Esophagus muscularis mucosa (tissue), 4 donors: Measurements from ENCODE around the genes OSGEP, OR6S1, SLC39A2 and SUPT16H.

DNA sequence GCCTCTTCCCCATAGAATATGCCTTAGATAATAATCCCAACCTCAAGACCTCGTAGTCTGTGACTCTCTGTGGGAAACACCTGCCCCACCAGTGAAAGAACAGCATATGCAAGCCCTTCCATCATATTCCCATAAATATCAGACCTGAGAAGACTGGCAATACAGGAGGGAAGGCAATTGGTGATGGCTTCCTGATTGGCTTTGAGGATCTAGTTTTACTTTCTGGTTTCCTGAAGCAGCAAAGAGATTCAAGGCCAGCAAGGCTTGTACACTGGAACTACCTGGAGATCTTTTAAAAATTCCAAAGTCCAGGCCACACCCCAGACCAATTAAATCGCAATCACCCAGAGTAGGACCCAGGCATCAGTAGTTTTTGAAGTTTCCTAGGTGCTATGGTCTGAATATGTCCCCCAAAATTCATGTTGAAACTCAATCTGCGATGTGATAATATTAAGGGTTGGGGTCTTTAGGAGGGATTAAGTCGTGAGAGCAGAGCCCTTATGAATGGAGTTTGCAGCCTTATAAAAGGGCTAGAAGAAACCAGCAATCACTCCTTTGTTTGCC lies 2.9 kb upstream of the TEP1 start:
- PRO-cap, result no peak
- RAMPAGE, long total RNA, 4 experiments, result no peak in any of the 4 experiments

- PRO-cap, result bidirectional peak, plus-strand start at chr14:20454663, minus-strand start at chr14:20454524; unidirectional peak, minus-strand start at chr14:20454812; bidirectional peak, plus-strand start at chr14:20455233, minus-strand start at chr14:20455048
- RAMPAGE, long total RNA, 4 experiments, result start-site peak on the minus strand in 3 of 4 experiments, at chr14:20454781-20455121 at its widest, 19 to 113 reads per replicate
Observed at GRCh38 chr14:20454239-20455126, at the start of gene OSGEP. TSS of gene OSGEP (minus strand) at chr14:20454812.

DNA sequence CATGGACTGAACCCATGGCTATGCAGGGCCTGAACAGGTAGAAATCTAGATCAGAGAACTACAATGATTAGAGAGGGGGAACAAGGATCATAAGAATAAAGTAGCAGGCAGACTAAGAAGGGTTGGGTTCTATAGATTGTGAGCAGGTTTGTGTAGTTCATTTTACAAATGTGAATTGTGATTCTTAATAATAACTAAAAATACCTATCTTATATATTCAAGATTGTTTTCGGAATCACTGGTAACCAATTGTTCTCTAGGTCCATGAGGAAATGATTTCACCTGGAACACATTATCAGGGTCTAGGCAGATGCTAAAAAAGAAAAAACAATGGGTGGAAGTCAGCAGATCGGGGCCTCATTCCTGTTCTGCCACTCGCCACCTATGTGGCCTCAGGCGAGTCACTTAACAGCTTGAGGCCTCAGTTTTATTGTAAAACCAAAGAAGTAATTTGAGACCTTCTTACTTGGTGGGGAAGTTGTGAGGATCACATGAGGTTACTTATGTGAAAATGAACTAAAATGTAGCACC lies 29.8 kb downstream of the PNP start:
- PRO-cap, result no peak
- RAMPAGE, long total RNA, 4 experiments, result no peak in any of the 4 experiments

- PRO-cap, result unidirectional peak, plus-strand start at chr14:20610124
- RAMPAGE, long total RNA, 4 experiments, result no peak in any of the 4 experiments
Observed at GRCh38 chr14:20610052-20610377, 18.8 kb upstream of the RNASE12 start.

- PRO-cap, result no peak
- RAMPAGE, long total RNA, 4 experiments, result no peak in any of the 4 experiments
Observed at GRCh38 chr14:20632705-20633311, 8.7 kb downstream of the OR6S1 start.

DNA sequence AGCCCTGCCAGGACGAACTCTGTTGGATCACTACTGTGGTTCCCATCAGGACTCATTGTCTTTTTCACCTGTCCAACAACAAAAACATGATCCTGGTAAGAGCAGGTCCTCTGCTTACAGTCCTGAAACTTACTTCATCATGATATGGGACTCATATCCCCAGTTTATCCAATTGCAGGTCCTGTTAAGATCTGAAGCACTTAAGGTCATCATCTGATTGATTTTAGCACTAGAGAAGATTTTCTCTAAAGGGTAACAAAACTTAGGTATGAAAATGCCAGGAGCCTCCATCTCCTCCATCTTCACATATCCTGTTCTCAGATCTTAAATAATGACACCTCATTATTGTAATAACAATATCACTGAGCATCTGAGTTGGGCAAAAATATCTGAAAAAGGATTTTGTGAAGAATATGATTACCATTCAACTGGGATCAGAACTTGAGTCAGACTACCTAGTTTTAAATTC lies at the start of gene OR6S1:
Gene OR6S1 (minus strand): TSS at position 56 of the 469 bp plus-strand sequence.
- PRO-cap, result no peak
- RAMPAGE, long total RNA, 4 experiments, result no peak in any of the 4 experiments

- PRO-cap, result bidirectional peak, plus-strand start at chr14:20682916, minus-strand start at chr14:20682766
- RAMPAGE, long total RNA, 4 experiments, result no peak in any of the 4 experiments
Observed at GRCh38 chr14:20682645-20683033, 1.7 kb upstream of the RNASE4 start.

- PRO-cap, result no peak
- RAMPAGE, long total RNA, 4 experiments, result no peak in any of the 4 experiments
Observed at GRCh38 chr14:20715405-20715621, 26.7 kb downstream of the ANG start.

- PRO-cap, result unidirectional peak, minus-strand start at chr14:20720909
- RAMPAGE, long total RNA, 4 experiments, result no peak in any of the 4 experiments
Observed at GRCh38 chr14:20720732-20721223, 24.9 kb upstream of the EDDM3A start.

DNA sequence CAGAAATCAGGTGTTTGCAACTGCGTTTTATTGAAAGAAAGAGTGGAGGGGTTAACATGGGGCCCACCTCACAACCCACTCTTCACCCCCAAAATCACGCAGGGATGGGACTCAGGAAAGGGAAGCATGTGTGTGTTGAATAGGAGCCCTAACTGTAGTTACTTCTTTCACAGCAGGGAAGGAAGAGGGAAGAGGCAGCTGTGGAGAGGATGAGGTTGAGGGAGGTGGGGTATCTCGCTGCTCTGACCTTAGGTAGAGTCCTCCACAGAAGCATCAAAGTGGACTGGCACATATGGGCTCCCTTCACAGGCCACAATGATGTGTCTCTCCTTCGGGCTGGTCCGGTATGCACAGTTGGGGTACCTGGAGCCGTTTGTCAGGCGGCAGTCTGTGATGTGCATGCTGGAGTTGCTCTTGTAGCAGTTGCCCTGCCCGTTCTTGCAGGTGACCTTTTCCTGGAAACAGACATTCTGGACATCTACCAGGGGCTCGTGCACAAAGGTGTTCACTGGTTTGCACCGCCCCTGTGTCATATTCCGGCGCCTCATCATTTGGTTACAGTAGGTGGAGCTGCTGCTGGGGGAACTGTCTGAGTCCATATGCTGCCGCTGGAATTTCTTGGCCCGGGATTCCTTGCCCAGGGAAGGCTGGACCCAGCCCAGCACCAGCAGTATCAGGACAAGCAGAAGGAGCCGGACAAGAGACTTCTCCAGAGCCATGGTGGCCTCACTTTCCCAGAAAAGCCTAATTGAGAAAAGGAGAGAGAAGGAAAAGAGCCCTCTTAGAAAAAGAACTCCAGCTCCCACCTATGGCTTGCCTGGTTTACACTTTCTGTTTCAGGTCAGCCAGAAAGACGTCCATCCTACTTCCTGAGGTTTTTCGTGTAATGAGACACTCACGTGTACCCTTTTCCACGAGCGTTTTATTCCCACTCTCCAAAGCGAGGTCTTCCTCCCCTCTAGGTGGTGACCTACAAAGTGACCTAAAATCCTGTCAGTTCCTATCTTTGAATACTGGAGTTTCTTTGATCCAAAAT lies 976 bp downstream of the RNASE1 start:
- PRO-cap, result no peak
- RAMPAGE, long total RNA, 4 experiments, result start-site peak on the plus strand in 2 of 4 experiments, centred at position 225 of the sequence, 9 to 16 reads per replicate

DNA sequence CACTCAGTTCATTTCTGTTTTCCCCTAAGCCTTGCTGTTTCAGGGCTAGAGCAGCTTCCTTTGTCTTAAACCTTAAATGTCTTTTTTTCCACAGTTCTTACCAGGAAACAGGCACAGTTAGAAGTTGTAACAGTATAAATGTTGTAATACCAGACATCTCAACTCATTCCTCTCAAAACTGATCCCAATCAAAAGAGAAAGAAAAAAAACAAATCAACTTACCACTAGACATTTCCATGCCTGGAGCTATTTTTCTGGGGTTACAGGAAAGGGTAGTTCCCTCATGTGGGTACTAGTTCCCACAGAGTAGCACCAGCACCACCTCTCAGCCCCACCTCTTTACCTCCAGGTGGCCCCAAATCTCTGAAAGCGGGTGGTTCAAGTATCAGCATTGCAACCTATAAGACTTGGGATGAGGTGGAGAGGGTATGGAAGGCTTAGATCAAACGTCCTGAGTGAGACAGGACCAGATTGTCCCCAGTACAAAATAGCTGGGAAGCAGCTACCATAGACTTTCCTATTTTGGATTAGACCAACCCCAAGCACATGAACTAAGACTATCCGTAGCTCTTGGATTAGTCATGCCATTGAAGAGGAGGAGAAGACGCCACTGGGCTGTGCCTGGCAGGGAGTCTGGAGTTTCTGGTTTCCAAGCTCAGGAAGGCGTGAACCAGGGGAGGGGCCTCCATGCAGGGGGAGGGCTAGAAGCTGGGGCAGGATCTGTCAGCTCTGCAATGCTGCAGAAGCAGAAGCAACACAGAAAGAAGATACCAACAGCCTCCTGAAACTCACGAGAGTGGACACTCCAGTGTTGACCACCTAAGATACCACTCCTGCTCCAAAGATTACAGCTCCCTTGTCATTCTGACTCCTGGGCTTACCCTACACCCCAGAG lies at the start of gene SLC39A2:
Gene SLC39A2 (plus strand): TSS at position 742 of the 895 bp plus-strand sequence.
- PRO-cap, result no peak
- RAMPAGE, long total RNA, 4 experiments, result no peak in any of the 4 experiments

- PRO-cap, result no peak
- RAMPAGE, long total RNA, 4 experiments, result no peak in any of the 4 experiments
Observed at GRCh38 chr14:21056573-21056907, 1.1 kb upstream of the RNASE8 start.

DNA sequence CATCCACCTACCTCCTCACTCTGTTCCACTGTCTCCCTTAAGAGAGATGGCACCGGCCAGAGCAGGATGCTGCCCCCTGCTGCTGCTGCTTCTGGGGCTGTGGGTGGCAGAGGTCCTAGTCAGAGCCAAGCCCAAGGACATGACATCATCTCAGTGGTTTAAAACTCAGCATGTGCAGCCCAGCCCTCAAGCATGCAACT lies 125 bp downstream of the RNASE8 start:
- PRO-cap, result no peak
- RAMPAGE, long total RNA, 4 experiments, result no peak in any of the 4 experiments

- PRO-cap, result no peak
- RAMPAGE, long total RNA, 4 experiments, result no peak in any of the 4 experiments
Observed at GRCh38 chr14:21062117-21062634, 4.6 kb downstream of the RNASE8 start.

DNA sequence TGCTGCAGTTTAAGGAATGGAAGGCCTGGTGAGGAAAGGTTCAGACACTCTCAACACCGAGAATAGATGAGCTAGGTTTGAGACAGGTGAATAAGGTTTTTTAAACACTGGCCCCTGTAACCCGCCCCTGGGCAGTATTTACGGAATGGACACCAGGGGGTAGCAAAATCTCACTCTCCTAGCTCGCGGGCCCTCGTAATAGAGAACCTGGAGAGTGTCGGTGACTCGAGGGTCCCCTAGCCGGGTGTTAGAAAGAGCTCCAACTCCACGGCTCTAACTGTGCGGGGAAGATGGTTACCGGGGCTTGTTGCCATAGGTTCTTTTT lies 1.7 kb upstream of the ARHGEF40 start:
- PRO-cap, result no peak
- RAMPAGE, long total RNA, 4 experiments, result no peak in any of the 4 experiments

DNA sequence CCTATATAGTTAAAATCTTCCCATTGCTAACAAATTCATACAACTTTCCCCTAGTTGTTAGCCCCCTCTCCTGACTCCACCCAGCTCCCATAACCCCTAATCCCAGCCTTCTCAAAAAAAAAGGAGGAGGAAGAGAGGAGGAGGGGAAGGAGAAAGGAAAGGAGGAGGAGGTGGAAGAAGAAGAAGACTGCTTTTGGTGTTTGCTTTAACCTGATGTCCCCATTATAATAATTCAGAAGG lies 6.9 kb downstream of the TMEM253 start:
- PRO-cap, result no peak
- RAMPAGE, long total RNA, 4 experiments, result no peak in any of the 4 experiments

GRCh38 chr14:21227106-21228250 lies 41.8 kb downstream of the HNRNPC start:
- PRO-cap, result no peak
- RAMPAGE, long total RNA, 4 experiments, result no peak in any of the 4 experiments

DNA sequence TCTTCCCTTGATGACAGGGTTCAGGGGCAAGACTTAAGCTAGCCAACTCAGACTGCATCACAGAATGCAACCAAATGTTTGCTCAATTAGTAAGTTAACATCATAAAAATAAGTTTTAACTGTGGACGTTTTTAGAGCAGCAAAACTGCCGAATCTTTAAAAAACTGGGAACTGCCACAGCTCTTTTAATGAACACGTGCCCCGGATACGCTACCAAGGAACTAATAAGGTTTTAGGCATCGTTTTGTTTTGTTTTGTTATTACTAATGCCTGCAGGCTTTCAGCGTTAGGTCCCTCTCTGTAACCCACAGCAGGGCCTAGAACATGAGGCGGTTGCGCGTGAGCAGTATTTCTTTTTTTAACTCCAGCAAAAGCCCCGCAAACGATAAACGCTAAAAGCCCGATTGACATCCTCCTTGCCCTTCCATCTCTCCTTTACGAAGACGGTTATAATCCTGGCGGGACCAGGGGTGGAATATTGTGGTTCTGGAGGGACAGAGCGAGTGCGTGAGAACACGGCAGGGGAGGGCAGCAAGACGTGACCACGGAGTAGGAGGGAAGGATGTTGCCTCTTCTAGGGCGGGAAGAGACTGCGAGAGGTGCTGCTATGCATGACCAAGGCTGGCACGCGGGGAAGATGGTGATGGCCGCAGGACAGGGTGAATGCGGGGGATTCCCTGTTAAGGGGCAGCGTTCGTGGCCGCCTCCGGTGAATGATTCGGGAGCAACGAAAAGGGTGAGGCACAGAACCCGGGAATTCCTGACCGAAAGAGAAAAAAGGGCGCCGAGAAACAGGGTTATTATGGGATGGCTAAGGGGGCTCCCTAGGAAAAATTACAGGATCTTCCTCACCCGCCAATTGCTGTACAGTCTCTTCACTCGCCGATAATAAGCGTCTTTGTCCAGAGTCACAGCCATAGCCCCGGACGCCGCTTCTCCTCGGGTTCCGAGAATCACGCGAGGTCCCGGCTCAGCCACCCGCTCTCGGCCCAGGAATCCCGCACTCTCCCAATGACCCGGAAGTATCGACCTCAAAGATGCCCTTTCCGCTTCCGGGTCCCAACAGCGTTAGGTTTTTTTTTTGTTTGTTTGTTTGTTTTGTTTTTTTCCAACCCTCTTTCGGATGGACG lies at the start of gene SUPT16H:
Gene SUPT16H (minus strand): TSS at position 1,010 of the 1,130 bp plus-strand sequence.
- PRO-cap, result bidirectional peak, plus-strand start outside the sequence, minus-strand start at position 1,010 of the sequence
- RAMPAGE, long total RNA, 4 experiments, result start-site peak on the minus strand in 4 of 4 experiments, centred at positions 983 to 989 of the sequence, 189 to 476 reads per replicate

DNA sequence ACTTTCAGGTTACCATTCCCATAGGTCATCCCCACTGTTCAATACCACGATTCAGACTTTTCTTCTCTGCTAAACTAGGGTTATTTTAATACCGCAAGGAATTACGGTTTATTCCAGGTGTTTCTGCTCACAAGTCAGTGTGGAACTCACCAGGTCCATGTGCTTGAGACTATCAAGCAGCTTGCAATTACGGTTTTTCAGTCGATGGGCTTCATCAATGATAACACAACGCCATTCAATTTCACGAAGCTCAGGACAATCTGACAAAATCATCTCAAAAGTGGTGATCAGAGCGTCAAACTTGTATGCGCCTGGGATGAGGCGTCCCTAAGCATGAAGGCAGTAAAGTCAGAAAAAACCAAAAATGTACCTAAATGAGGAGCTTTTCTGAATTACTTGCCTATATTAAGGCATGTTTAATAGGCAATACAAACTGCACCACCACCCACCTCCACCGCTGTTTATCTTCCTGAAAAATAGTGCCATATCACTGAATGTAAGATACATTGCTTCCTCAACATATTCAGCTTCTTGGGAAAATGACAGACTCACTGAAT lies 23.0 kb upstream of the SUPT16H start:
- PRO-cap, result no peak
- RAMPAGE, long total RNA, 4 experiments, result no peak in any of the 4 experiments

DNA sequence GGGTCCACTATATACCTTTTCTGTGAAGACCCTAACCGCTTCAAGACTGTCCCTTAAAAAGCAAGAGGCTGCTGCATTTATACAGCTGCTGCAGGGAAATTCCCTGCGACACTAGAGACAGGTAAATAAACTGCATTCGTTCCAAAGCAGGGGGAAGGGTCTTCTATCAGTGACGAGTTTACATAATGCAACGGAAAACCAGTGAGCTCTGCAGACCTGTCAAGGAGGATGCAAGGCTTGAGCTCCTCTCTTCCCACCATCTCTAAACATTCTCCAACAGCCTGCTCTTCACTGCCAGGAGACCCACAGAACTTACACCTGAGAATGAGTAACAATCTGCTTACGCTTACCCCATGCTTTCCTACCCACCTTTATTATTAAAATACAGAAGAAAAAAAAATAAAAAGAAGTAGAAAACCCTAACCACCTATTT lies 692 bp downstream of the CHD8 start:
- PRO-cap, result no peak
- RAMPAGE, long total RNA, 4 experiments, result no peak in any of the 4 experiments